Neural progenitor cell (in vitro differentiated cells): ENCODE results near the genes HGS, ARHGDIA, ALYREF and MYADML2.

GRCh38 chr17:81412581-81413233, 17.4 kb downstream of the BAHCC1 start:
- RAMPAGE, long total RNA: no peak

- RAMPAGE, long total RNA: no peak
Observed at GRCh38 chr17:81419080-81420172, 24.2 kb downstream of the BAHCC1 start.

- RAMPAGE, long total RNA: no peak
Observed at GRCh38 chr17:81421000-81421614, 25.9 kb downstream of the BAHCC1 start.

GRCh38 chr17:81517381-81518171, 5.0 kb upstream of the ACTG1 start:
- RAMPAGE, long total RNA: no peak

- RAMPAGE, long total RNA: no peak
Observed at GRCh38 chr17:81519254-81520033, 6.8 kb upstream of the ACTG1 start.

GRCh38 chr17:81546897-81547717, 5.0 kb downstream of the FAAP100 start:
- RAMPAGE, long total RNA: no peak

- RAMPAGE, long total RNA: no peak
Observed at GRCh38 chr17:81551339-81551904, 731 bp downstream of the FAAP100 start.

DNA sequence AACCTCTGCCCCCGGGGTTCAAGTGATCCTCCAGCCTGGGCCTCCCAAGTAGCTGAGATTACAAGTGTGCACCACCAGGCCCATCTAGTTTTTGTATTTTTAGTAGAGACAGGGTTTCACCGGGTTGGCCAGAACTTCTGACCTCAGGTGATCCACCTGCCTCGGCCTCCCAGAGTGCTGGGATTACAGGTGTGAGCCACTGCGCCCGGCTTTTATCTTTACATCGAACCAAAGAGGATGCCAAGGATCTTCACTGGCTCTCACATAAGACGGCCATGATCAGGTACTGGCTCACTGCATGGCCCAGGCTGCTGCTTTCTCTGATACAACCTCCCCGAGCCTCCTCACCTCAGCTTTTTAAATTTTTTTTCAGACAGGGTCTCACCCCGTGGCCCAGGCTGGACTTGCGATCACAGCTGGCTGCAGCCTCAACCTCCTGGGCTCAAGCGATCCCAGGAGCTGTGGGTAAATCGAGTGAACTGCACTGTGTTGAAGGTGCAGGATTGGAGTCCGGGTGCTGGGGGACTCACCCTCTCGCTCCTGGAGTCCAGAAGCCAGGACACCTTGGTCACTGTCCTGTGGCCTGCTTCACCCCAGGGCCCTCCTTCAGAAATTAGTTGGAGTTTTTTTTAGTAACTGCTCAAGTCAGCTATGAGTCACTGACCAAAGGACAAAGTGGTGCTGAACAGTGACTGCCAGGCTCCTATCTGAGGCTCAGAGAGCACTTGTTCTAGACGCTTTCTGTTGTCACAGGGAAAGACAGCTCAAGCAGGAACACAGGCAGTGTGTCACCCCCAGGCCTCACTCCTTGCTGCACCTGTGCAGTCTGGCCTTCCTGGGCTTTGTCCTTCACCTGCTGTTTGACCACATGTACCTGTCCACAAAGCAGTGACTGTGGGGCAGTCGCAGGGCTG, 3.8 kb upstream of the FAAP100 start:
- RAMPAGE, long total RNA: no peak

- RAMPAGE, long total RNA: no peak
Observed at GRCh38 chr17:81556609-81556934, 4.4 kb upstream of the FAAP100 start.

DNA sequence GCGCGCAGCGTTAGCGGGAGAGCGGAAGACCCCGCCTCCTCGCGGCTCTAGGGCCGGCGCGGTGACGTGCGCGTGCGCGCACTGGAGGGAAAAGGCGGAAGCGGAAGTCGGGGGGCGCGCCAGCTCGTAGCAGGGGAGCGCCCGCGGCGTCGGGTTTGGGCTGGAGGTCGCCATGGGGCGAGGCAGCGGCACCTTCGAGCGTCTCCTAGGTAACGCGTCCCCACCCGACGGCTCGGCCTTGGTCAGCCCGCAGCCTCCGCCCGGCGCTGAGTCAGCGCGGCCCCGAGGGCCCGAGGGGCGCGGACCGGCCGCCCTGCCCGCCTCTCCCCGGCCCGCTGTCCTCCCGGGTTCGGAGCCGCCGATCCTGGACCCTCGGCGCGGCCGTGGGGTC, at the start of gene HGS:
HGS (plus strand) TSS at position 117 of the 391 bp plus-strand sequence.
- RAMPAGE, long total RNA: no peak

DNA sequence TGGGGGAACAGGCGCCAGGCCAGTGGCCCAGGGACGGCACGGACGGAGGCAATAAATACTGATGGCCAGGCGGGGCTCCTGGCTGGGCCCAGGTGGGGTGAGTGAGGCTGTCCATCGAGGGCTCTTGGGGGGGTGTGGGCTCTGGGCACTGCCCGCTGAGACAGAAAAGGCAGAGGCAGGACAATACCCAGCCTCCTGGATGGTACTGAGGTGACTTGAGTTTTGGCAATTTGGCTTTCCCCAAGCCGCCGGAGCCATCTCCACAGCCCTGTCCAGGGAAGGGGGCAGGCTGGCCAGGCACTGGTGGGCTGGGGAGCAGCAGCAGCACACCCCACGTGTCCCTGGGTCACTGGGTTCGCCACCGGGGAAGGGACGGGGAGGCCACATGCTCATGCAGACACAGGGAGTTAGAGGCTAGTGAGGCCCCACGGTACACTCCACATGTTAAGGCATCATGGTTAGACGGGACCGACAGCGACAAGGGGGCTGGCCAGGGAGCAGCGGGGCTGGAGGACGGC, 3.2 kb downstream of the ARHGDIA start:
- RAMPAGE, long total RNA: no peak

DNA sequence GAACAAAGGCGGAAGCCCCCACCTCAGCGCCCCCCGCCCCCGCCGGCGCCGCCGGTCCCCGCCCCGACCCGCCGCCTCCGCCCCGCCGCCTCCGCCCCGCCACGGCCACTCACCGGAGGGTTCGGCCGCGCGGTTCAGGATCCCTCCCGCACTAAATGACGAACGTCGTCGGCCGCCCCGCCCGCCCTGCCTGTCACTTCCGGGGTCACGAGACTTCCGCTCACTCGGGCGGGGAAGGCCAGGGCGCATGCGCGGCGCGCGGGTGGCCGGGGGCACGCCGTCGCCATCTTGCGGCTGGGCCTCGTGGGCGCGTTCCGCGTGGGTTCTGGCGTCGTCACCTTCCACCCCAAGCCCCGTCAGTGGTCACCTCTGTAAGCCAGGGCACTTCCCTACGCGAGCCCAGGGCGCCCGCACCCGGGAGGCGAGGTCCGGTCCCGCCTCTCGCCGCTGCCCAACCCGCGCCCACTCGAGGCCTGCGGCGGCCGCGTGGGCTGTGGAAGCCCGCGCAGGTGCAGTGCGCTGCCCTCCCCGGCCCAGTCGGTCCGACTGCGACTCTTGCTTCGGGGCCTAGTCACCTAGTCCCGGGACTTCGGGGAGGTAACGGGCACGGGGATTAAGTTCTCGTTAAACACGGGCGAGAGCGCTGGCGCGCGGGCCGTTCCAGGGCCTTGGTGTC, at the start of gene ARHGDIA:
ARHGDIA (minus strand) TSS at position 153 of the 676 bp plus-strand sequence.
- RAMPAGE, long total RNA: start-site peak on the minus strand centred at position 154 of the sequence, 51 bp wide, 36 and 107 reads in 2 replicates

DNA sequence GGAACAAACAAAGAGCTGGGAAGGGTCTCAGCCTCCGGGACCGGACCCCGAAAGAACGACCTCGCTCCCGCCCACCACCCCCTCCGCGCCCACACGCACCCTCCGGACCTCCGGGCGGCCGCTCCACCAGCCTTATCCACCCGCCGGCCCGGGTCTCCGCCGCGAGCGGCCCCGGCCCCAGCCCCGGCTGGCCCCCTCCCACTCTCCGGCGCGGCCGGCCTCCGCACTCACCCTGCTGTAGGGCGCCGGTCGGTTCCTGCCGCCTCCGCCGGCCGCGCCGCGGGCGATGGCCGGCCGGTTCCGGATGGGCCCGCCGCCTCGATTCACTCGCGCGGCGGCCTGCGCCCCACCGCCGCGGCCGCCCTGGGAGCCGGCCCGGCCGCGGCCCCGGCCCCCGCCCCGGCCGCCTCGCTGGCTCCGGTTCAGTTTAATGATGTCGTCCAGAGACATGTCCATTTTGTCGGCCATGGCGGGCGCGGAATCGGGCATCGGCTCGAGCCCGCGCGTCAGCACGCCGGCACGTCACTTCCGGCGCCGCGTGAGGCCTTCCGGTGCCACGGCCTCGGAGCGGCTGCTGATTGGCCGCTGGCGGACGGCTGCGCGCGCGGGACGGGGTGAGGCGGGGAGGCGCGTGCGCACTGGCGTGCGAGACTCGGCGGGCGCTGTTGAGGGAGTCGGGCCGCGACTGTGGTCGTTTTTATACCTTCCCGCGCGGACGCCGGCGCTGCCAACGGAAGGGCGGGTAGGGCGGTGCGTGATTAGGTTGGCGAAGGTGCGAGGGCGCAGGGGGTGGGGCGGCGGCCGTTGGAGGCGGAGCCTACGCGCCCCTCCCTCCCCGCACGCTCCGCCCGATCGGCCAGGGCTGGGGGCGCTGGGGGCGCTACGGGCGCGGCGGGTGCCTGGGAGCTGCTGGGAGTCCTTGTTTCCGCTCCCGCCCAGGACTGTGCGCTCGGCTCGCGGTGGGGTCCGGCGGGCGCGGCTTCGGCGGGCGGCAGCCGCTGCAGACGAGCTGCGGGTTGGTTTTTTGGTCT, at the start of gene ALYREF:
ALYREF (minus strand) TSS at position 495 of the 1,031 bp plus-strand sequence.
- RAMPAGE, long total RNA: start-site peak on the plus strand centred at position 671 of the sequence, 74 bp wide, 126 and 334 reads in 2 replicates

DNA sequence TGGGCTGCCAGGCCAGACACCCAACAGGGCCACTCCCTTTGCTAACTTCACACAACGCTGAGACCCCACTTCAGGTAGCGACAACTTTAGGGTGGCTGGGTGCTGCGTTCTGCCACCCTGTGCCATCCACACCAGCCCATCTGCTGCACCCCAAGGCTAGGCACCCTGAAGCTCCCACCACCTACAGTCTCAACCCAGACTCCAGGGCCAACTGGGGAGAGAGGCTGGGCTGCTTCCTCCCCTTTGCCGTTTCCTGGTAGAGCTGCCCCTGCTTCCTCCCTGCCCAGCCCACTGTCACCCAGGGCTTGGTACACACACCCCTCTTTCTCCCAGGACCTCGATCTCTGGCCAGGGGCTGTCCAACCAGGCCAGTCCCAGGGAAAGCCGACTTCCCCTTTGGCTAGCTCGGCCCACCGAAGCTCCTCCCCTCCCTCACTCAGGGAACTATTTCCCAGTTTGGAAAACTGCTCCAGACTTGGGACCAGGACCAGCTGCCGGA, 1.3 kb downstream of the MAFG start:
- RAMPAGE, long total RNA: no peak

DNA sequence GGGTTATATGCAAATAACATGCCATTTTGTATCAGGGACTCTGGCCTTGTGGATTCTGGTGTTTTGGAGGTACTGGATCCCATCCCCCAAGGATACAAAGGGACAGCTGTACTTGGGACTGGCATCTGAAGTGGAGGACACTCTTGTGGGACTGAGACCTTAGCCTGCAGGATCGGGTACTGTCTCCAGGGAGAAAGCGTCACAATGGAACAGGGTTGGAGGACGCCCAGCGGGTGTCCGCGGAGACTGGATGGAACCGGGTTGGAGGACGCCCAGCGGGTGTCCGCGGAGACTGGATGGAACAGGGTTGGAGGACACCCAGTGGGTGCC, at the start of gene MYADML2:
MYADML2 (minus strand) TSS at position 131 of the 330 bp plus-strand sequence.
- RAMPAGE, long total RNA: no peak

GRCh38 chr17:82031891-82032441, 488 bp downstream of the RAC3 start:
- RAMPAGE, long total RNA: no peak

- RAMPAGE, long total RNA: no peak
Observed at GRCh38 chr17:82033706-82034884, 2.6 kb downstream of the RAC3 start.

DNA sequence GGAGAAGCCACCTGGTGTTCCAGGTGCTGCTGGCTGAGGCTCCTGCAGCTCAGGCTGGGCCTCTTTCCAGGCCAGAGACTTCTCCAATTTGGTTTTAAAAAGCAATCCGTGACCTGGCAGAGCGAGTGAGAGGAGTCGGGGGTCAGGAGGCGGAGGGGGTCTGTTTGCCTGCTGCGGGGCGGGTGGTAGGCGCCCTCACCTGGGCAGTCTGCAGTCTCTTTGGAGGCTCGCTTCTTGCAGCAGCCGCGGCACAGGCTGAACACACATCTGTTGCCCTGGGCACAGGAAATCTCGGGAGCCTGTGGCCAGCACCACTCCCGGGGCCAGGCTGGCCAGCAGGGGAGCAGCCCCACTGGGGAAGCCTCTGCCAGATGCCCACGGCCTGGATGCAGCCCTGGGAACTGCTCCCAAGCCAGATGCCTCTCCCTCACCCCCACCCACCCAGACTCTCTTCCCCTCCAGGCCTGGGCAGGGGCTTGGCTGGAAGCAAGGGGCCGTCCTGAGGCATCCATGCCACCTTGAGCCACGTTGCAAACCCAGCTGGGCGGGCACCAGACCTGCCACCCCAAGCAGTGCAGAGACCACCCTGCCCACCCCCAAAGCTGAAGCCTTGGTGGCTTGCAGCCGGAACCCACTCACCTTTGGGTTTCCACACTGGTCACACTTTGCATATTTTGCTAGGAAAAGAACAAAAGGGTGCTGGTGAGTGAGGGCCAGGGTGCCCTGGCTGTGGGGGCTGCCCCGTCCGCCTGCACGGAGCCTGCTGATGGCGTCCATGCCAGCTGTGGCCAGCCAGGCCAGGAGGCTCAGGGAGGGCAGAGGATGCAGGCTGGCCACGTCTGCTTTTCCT, 6.7 kb downstream of the GPS1 start:
- RAMPAGE, long total RNA: no peak

GRCh38 chr17:82061350-82061773, 4.2 kb downstream of the DUS1L start:
- RAMPAGE, long total RNA: no peak

- RAMPAGE, long total RNA: no peak
Observed at GRCh38 chr17:82075996-82077108, 10.7 kb upstream of the DUS1L start.